Iris pigment epithelial cell (primary cell): ENCODE measurements around the genes PLAAT3, ZFTA, MARK2 and FLRT1.

GRCh38 chr11:63553611-63554252 is 9.4 kb downstream of the PLAAT2 start:
- RRBS: no CpG with 5 or more reads among the region's 9 CpGs

DNA sequence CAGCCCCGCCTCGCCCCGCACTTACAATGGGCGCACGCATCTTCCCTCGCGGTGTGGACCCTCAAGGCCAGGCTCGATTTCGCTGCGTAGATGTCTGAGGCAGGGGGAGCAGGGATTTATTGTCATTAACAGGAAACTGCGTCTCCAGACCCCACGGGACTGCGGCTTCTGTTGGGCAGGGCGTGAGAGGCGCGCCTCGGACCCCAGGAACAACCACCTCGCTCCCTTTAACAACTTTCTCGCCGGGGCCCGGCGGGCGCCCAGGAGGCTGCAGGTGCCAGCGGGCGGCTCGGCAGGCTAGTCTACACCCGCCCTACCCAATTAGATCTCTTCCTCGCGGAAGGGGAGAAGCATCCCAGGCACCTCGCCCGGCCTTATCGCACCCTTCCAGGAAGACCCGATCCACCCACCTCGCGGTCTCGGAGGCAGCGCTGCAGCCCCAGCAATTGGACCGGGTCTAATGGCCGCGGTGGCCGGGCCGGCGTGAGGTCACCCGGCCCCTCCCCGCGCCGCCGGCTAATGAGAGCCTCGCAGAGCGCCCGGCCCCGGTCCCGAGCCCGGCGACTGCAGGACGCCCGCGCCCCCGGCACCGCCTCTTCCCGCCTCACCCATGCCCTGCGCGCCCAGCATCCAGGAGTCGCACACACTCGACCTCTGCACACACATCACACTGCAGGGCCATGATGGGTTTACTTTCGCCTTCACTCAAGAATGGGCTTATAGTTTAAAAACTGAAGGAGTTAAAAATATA is at the start of gene PLAAT3:
TSS of gene PLAAT3 (minus strand) at position 459 of the 751 bp plus-strand sequence.
- RRBS: 3% methylated on average over 6 of the region's 66 CpGs

DNA sequence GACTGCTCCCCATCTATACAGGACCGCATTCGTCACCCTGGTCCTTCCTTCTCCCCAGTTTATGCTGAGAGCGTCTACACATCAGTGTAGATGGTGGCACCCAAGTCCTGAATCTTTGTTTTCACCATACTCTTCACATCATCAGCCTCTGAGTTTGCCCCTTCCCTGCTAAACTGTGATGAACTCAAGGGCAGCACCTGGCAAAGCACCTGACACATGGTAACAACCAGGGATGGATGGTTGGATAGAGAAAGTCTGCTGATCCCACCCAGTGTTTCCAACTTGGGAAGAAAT is 8.6 kb upstream of the PLAAT3 start:
- RRBS: no CpG with 5 or more reads among the region's 3 CpGs

DNA sequence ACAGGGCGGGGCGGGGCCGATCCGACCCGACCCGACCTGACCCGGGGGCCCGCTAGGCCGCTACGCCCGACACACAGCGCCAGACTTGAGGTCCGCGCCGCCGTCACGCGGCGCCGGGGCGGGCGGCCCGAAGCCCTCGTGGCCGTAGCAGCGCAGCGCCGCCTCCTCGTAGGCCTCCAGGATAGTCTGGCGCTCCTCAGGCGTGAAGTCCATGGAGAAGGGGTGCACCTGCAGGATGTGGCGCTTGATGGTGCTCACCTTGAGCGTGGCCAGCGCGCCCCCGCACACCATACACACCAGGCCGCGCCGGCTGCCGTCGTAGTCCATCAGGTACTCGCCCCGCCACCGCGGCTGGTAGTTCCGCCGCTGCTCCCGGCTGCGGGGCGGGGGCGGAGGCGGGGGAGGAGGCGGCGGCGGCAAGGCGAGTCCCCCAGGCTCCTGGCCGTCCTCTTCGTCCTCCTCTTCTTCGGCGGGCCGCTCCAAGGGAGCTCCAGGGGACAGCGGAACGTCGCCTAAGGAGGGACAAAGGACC is 5.2 kb downstream of the ZFTA start:
- RRBS: 27% methylated on average over 29 of the region's 64 CpGs

- RRBS: 58% methylated on average over 25 of the region's 63 CpGs
Observed at GRCh38 chr11:63763890-63764592, 4.5 kb downstream of the ZFTA start.

GRCh38 chr11:63765212-63765900 is 3.2 kb downstream of the ZFTA start:
- RRBS: no CpG with 5 or more reads among the region's 10 CpGs

GRCh38 chr11:63768578-63769636 is at the start of gene ZFTA:
Gene ZFTA (minus strand): TSS chr11:63768775.
- RRBS: 2% methylated on average over 82 of the region's 137 CpGs

DNA sequence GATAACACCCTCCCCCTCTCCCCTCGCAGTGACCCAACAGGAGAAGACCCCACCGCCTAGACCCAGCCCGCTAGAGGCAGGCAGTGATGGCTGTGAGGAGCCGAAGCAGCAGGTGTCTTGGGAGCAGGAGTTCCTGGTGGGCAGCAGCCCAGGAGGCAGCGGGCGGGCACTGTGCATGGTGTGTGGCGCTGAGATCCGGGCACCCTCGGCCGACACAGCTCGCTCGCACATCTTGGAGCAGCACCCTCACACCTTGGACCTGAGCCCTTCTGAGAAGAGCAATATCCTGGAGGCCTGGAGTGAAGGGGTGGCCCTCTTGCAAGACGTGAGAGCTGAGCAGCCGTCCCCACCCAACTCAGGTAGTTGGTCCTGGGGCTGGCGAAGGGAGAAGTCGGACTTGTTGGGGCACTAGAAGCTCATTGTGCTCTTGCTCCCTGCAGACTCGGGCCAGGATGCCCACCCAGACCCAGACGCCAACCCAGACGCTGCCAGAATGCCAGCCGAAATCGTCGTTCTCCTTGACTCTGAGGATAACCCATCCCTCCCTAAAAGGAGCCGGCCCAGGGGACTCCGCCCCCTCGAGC is 4.6 kb downstream of the SPINDOC start:
- RRBS: 69% methylated on average over 3 of the region's 25 CpGs

GRCh38 chr11:63838821-63839396 is at the start of gene MARK2:
Gene MARK2 (plus strand): TSS chr11:63839110.
- RRBS: 2% methylated on average over 43 of the region's 72 CpGs

- RRBS: no CpG with 5 or more reads among the region's 22 CpGs
Observed at GRCh38 chr11:63900308-63901409, 16.3 kb downstream of the RCOR2 start.

- RRBS: no CpG with 5 or more reads among the region's 9 CpGs
Observed at GRCh38 chr11:63905493-63905944, 11.4 kb downstream of the RCOR2 start.

DNA sequence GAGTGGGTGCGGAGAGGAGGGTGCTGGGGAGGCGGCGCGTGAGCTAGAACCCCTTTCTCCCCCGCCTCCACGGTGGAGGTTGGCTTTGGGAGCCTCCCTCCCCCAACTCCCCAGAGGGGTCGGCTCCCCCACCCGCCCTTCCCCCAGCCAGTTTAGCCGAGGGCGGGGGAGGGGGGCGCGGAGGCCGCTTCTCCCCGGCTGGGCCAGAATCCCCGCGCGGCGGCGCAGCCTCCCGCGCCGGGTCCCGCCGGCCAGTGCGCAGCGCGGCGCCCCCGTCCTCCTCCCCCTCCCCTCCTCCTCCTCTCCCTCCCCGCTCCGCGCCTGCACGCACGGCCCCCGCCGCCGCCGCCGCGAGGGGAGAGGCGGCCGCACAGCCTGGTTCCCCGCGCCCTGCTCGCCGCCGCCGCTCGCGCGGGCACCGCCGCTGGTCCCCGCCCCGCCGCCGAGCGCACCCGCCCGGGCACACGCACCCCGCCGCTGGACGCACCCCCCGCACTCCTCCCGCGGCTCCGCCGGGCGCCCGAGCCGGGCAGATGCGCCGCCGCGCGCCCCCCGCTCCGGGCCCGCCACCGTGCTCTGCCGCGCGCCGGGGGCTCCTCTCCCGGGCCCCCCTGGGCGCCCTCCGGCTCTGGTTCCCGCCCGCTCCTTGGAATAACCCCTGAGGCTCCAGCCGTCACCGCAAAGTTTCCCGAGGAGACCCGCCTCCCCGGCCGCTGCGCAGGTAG is at the start of gene FLRT1:
TSS of gene FLRT1 (plus strand) at position 493 of the 725 bp plus-strand sequence.
- RRBS: 2% methylated on average over 26 of the region's 97 CpGs

DNA sequence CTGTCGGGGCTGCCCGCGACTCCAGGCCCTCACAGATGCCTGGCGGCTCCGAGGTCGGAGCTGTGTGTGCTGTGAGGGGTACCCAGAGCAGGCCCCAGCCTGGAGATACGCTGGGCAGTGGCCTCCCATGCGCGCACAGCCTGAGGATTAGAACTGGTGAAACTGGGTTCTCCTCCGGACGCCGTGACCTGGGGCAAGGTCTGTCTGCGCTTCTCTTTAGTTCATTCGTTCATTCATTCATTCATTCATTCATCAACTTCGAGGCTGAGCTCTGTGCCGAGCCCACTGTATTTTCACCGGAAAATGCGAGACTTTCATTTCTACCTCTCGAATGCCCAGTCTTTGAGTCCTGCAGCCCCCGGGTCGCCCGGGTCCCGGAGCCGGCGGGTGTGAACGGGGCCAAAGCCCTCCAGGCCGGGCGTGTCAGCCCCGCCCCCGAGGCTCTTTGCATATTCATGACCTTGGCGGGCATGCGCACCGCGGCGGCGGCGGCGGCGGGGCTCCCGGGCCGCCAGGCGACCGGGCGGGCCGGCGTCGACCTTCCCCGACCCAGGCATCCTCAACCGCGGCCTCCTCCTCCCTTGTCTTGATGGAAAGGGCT is 24.8 kb downstream of the FLRT1 start:
- RRBS: 9% methylated on average over 17 of the region's 50 CpGs

GRCh38 chr11:64081875-64082265 is 46.1 kb downstream of the FLRT1 start:
- RRBS: 73% methylated on average over 7 of the region's 17 CpGs

DNA sequence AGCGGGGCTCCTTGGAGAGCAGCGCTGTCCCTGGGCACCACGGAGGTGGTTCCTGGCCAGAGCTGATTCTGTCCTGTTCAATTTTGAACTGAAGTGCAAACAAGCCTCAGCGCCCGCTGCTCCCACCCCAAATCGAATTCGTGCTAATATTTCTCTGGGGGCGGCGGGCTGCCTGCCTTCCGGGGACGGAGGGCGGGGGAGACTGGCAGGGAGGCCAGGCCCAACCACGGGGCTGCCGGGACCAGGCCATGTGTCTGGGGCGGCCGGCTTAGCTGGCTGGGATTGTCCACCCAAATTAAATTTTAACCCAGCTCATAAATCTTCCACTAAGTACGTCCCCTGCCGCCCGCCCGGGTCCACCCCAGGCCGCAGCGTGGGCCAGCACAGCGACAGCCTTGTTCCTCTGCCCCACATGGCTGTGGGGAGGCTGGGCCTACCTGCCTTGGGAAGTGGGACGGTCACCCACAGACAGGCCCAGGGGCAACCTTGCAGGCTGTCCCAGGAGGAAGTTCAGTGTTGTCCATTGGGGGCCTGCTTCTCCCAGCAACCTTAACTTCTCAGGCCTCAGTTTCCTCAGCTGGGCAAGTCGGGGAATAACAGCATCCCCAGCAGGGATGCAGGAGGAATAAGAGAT is 49.6 kb downstream of the FLRT1 start:
- RRBS: 59% methylated on average over 10 of the region's 25 CpGs

DNA sequence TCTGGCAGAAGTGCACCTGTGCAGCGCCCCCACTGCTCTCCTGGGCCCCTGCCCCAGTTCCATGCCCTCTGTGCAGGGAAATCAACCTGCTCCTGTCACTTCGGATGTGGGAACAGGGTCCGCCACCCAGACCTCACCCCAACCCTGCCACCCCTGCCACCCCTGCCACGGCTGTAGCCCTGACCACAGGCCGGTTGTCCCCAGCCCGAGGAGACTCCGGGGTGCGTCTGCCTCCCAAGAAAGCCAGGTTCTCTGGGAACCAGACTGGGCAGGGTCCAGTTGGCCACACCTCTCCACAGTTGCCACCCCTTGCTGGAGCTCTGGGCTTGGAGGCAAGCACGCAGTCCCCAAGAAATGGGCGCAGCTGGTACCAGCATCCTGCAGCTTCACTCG is 51.5 kb downstream of the FLRT1 start:
- RRBS: no CpG with 5 or more reads among the region's 11 CpGs

DNA sequence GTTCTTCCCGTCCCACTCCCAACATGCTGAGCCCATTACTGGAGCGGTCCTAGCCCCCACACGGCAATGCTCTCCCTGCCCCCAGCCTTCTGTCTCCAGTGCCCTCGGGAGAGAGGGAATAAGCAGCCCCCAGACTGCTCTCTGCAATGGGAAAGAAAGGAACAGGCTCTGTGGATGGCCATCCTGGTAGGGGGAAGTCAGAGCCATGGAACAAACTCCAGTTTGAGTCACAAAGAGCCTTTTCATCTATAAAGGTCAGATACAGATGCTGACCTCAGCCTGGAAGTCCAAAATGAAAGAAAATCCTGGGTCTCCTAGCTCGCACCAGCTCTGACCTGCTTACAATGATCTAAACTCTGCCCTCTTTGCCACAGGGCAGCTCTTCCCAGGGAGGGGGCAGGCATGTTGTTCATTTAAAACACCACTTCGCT is 62.7 kb downstream of the FLRT1 start:
- RRBS: no CpG with 5 or more reads among the region's 6 CpGs

GRCh38 chr11:64122632-64123439 is 43.1 kb downstream of the MACROD1 start:
- RRBS: no CpG with 5 or more reads among the region's 23 CpGs

- RRBS: 49% methylated on average over 5 of the region's 19 CpGs
Observed at GRCh38 chr11:64164558-64165313, 1.2 kb downstream of the MACROD1 start.

- RRBS: 60% methylated on average over 1 of the region's 27 CpGs
Observed at GRCh38 chr11:64224220-64225204, 1.5 kb downstream of the TRPT1 start.